Testis (tissue), 5 donors: Measurements from ENCODE around the gene EVI5L.

DNA sequence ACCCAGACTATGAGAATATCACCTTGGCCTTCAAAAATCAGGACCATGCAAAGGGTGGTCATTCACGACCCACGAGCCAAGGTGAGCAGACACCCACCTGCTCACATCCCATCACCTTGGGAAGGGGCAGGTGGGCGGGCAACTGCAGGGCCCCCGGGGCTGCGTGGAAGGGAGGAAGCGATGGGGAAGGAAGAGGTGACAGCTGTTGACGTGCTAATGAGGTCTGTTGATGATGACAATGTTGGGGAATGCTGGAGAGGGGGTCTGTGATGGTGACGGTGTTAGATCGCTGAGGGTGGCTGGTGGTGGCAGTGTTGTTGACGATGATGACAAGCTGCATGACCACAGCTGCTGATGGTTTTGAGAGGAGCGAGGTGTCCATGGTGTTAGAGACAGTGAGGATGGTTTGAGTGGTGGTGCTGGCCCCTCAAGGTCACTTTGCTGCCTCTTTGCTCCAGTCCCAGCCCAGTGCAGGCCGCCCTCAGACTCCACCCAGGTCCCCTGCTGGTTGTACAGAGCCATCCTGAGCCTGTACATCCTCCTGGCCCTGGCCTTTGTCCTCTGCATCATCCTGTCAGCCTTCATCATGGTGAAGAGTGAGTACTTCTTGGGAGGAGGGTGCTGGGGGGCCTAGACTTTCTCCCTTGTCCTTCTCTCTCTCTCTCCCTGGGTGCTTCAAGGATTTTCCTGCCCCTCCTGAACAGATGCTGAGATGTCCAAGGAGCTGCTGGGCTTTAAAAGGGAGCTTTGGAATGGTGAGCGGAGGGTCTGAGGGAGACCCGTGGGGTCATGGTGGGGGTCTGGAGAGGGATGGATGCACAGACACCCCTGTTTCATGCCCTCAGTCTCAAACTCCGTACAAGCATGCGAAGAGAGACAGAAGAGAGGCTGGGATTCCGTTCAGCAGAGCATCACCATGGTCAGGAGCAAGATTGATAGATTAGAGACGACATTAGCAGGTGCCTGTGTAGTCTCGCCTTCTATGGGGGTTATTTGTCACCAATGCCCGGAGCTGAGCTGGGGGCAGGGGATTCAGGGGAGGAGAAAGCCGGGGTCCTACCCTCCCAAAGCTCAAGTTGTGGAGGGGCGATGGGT lies 1.1 kb downstream of the MCEMP1 start:
- PRO-cap, 3 experiments = no peak in any of the 3 experiments
- RAMPAGE, long total RNA, 2 experiments = no peak in any of the 2 experiments
- RRBS = no CpG with 5 or more reads among the region's 22 CpGs

- PRO-cap, 3 experiments = no peak in any of the 3 experiments
- RAMPAGE, long total RNA, 2 experiments = no peak in any of the 2 experiments
- RRBS = no CpG with 5 or more reads among the region's 75 CpGs
Observed at GRCh38 chr19:7682194-7682931, 1.7 kb downstream of the TRAPPC5 start.

DNA sequence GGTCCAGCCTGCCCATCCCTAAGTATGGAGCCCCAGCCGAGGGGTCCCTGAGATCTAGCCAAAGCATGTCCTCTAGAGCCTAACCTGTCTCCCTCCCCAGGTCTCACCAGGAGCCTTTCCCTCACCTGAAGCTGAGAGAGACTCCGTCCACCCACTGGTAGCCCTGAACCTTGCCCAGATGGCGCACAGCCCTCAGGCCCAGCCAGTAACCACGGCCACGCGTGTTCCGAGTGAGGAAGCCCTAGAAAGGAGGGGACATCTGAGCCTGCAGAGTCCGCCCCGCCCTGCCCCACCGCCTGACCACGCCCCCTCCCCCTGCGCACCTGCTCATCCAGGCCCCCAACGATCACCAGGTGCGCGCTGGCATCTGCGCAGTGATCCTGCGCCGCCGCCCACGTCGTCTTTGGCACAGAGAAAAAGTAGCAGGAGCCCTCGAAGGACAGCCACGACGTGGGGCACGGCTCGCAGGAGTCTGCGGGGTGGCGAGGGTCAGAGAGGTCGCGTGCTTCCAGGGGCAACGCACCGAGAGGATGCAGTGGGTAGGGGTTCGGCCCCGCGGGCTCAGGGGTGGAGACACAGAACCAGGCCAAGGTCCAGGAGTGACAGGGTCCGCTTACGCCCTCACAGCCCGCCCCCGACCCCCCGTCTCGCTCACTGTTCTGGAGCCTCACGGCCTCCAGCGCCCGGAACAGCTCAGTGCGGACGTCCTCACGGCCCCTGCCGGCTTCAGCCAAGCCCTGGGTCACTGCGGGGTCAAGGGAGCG lies 2.0 kb downstream of the CLEC4G start:
- PRO-cap, 3 experiments = no peak in any of the 3 experiments
- RAMPAGE, long total RNA, 2 experiments = no peak in any of the 2 experiments
- RRBS = no CpG with 5 or more reads among the region's 50 CpGs

GRCh38 chr19:7784055-7784386 lies 21.0 kb downstream of the CLEC4M start:
- PRO-cap, 3 experiments = no peak in any of the 3 experiments
- RAMPAGE, long total RNA, 2 experiments = no peak in any of the 2 experiments
- RRBS = no CpG with 5 or more reads among the region's 6 CpGs

DNA sequence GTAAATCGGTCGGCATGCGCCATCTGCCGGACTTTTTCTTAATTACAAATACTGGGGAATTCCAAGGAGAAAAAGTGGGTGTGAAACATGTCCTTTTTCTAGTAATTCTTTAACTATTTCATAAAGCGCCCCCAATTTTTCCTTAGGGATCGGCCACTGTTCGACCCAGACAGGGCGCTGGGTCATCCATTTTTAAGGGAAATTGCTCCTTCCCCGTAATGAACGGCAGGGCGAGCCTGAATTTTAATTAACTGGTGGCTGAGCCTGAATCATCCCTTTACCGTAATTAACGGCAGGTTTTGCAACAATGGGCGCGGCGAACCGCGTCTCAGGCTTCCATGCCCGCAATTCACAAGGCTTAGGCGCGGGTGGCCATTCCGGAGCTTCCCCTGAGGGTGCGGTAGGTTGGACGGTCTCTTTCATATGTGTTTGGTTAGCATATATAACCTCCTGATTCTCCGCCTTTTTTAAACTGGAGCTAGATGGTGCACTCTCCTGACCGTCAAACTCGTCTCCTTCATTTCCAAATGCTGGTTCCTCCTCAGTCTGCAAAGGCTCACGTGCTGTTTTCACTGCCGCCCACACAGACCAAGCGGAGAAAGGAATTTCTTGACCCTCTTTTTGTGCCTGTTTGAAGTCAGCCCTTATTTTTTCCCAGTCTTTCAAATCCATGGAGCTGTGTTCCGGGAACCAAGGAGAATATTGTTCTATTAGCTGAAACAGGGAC lies 30.1 kb upstream of the EVI5L start:
- PRO-cap, 3 experiments = peak in 2 of 3 experiments; most common plus-strand start position 470 of the sequence (in 1); most common minus-strand start position 514 of the sequence (in 1)
- RAMPAGE, long total RNA, 2 experiments = no peak in any of the 2 experiments
- RRBS = no CpG with 5 or more reads among the region's 31 CpGs

GRCh38 chr19:7829419-7830464 lies at the start of gene EVI5L:
Gene EVI5L, plus strand, starts transcription at chr19:7830218.
- PRO-cap, 3 experiments = peak in 3 of 3 experiments; most common plus-strand start chr19:7830221 (in 3); most common minus-strand start chr19:7829530 (in 2)
- RAMPAGE, long total RNA, 2 experiments = no peak in any of the 2 experiments
- RRBS = 1% methylated on average over 14 of the region's 86 CpGs

DNA sequence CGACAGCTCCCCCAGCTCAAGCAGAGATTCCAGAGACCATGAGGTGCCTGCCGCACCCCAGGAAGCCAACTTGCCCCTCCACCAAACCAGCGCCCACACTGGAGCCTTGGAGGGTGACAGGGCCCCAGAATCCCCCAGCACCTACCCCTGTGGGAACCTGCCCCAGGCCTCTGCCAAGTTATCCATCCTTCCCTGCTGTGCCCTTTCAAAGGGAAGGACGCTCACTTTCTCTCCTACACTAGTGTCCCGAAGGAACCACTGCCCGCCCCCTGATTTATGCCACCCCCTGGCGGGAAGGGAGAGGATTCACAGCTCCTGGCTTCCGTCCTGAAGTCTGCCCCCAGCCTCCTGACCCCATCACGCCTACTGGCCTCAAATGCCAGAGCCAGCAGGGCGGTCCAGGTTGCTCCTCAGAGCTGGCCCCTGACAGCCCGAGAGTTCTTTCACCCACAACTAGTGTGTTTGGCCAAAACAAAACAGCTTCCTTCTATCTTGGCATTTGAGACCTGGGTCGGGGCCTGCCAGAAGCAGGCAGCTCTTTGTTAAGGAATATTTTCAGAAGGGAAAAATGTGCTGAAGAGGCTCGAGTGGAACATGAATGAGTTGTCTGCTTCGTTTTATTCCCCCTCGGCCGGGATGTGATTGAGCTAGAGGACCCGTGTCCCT lies 1.5 kb downstream of the EVI5L start:
- PRO-cap, 3 experiments = no peak in any of the 3 experiments
- RAMPAGE, long total RNA, 2 experiments = no peak in any of the 2 experiments
- RRBS = no CpG with 5 or more reads among the region's 17 CpGs

DNA sequence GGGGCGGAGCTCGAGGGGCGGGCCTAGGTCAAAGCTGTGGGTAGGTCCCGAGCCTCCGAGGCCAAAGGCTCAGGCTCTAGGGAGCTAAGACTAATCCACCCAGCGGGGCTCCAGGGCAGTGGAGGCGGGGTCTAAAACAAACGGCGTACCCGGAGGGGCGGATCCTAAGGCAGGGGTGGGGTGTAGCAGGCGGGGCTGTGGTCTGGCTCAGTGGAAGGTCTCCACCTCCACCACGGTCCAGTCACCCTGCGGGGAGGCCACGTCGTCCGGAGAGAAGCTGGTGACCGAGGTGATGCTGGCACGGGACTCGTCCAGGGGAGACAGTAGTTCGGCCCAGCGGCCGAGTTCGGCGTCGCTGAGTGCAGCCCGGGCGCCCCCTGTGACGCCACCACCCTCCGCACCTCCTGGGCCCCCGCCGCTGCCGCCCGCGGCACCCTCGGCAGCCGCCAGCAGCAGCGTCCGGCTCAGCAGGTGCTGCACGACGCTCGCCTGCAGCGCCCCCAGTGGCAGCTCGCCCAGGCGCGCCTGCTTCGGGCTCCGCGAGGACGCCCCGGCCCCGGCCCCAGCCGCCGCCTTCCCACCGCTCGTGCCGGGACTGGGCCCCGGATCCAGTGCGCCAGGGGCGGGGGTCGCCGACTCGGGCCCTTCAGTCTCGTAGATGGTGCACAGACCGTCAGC lies 5.2 kb downstream of the PRR36 start:
- PRO-cap, 3 experiments = peak in 2 of 3 experiments; most common plus-strand start position 58 of the sequence (in 1)
- RAMPAGE, long total RNA, 2 experiments = no peak in any of the 2 experiments
- RRBS = under 1% methylated on average over 41 of the region's 65 CpGs

DNA sequence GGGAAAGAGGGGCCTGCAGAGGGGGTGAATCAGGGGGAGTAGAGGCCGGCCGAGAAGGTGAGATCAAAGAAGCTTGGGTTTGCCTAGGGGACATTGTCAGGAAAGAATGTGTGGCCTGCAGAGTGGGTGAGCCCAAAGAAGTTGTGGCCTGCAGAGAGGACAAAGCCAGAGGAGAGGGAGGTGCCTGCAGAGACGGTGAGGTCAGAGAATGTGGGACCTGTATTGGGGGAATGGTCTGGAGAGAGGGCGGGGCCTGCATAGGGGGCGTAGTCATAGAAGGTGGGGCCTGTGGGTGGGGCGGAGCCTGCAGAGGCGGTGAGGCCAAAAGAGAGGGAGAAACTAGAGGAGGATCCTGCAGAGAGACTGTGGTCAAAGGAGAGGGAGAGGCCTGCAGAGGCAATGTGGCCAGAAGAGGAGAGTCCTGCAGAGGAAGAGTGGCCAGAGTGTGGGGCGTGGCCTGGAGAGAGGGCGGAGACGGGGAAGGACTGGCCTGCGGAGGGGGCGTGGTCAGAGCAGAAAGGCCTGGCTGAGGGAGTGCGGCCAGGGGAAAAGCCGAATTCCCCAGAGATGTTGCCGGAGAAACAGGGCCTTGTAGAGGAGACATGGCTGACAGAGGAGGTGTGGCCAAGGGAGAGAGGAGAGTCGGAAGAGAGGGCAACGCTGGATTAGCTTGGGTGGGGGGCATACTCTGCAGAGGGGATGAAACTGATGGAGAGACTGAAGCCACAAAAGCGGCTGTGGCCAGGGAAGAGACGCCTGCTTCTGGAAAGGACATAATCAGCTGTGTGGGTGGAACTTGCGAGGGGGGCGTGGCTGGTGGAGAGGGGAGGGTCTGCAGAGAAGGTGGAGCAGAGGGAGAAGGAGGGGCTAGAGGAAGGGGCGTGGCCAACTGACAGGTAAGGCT lies 2.7 kb downstream of the PRR36 start:
- PRO-cap, 3 experiments = peak in 3 of 3 experiments; most common plus-strand start position 515 of the sequence (in 3); most common minus-strand start position 203 of the sequence (in 1)
- RAMPAGE, long total RNA, 2 experiments = no peak in any of the 2 experiments
- RRBS = no CpG with 5 or more reads among the region's 22 CpGs

GRCh38 chr19:7961988-7962841 lies 18.7 kb upstream of the TIMM44 start:
- PRO-cap, 3 experiments = no peak in any of the 3 experiments
- RAMPAGE, long total RNA, 2 experiments = no peak in any of the 2 experiments
- RRBS = no CpG with 5 or more reads among the region's 16 CpGs

- PRO-cap, 3 experiments = no peak in any of the 3 experiments
- RAMPAGE, long total RNA, 2 experiments = no peak in any of the 2 experiments
- RRBS = no CpG with 5 or more reads among the region's 11 CpGs
Observed at GRCh38 chr19:7969565-7969878, 26.1 kb upstream of the TIMM44 start.

DNA sequence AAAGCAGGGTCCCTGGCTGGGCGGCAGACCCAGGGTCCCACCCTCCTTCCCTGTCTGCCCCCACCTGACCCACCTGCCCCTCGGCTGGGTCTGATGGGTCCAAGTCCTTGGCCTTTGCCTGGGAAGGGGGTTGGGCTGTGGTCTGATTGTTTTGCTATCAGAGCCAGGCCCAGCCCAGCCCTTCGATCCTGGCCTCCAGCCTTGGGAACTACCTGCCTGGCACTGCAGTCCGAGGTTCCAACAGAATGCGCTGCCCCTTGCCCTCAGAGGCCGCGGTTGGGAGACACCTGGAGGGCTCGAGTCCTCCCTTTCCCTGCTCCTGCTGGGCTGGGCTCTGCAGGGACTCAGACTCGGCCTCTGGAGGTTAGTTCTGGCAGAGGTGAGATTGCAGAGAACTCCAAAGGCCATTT lies 1.6 kb downstream of the CCL25 start:
- PRO-cap, 3 experiments = no peak in any of the 3 experiments
- RAMPAGE, long total RNA, 2 experiments = no peak in any of the 2 experiments
- RRBS = no CpG with 5 or more reads among the region's 9 CpGs

DNA sequence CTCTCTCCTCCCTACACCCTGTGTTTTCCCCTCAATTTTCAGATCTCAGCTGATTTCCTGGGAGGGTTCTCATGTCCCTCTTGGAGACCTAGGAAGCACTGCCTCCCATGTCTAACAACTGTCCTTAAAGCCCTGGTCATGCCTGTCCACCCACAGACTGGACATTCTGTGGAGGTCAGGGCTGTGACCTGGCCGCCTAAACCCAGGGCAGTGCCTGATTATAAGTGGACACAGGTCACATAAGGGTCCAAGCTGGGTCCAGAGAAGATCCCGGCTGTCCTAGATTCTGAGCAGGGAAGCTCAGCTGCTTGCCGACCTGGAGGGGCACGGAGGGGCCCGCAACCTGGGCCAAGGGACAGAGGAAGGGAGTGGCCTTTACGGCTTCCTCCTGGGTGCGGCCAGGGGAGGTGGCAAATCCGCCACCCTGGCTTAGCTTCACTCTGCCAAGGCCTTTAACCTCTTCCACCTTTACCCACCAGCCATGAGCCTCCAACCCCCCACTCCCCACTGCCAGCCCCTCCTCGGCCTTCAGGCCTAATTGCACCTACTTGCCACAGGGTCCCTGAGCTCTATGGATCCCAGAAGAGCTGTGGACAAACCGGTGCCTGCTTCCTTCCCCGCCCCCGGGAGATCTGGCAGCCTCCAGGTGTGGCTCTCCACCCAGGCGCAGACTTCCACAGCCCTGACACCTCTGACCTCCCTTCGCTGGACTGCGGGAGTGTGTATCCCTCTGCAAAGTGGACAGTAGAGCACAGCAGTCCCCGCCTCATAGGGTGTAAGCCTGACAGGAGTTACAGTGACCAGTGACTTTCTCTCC lies 1.8 kb downstream of the CD320 start:
- PRO-cap, 3 experiments = no peak in any of the 3 experiments
- RAMPAGE, long total RNA, 2 experiments = no peak in any of the 2 experiments
- RRBS = no CpG with 5 or more reads among the region's 16 CpGs

DNA sequence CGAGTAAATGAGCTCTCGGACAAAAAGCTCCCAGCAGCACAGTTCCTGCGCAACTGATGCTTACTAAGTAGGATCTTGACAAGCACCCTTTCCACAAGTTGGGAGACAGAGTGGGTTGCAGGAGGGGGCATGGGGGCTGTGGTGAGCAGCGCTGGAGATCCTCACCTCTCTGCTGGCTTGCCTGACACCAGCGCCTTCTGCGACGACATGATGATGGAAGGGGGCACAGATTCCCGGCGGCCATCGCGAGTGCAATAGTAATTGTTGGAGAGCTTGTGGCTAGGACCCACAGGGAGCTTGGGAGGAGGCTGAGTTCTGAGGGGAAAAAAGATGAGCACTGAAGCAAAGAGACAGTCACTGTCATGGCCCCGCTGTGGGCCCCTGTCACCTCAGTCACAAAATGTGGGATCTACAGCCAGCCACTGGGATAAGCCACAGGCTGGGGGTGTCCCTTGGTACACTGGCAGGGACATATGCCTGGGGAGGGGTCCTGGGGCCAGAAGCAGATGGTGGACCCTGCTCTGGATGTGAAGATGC lies 4.8 kb downstream of the NDUFA7 start:
- PRO-cap, 3 experiments = no peak in any of the 3 experiments
- RAMPAGE, long total RNA, 2 experiments = no peak in any of the 2 experiments
- RRBS = no CpG with 5 or more reads among the region's 12 CpGs

DNA sequence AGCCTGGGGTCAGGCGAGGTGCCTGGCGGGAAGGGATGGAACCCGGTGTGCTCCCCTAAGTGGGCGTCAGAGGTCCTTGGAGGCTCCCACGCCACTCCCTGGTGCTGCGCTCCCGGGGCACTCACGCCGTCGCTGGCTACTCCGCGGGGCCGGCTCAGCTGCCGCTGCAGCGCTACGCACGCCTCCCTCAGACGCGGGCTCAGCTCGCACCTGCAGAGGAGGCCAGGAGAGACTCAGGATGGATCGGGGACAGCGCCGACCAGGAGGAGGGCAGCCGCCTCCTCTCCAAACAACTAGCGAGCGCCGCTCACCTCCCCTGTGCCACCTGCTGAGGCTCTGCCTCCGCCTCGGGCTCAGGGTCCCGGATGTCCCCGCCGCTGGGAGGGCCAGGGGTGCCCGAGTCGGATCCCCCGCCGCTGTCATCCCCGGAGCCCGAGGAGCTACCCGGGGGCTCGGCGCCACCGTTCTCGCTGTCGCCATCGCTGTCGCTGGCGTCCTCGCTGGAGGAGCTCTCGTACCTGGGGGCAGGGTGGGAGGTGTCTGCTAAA lies 9.4 kb downstream of the KANK3 start:
- PRO-cap, 3 experiments = no peak in any of the 3 experiments
- RAMPAGE, long total RNA, 2 experiments = no peak in any of the 2 experiments
- RRBS = 4% methylated on average over 21 of the region's 49 CpGs

DNA sequence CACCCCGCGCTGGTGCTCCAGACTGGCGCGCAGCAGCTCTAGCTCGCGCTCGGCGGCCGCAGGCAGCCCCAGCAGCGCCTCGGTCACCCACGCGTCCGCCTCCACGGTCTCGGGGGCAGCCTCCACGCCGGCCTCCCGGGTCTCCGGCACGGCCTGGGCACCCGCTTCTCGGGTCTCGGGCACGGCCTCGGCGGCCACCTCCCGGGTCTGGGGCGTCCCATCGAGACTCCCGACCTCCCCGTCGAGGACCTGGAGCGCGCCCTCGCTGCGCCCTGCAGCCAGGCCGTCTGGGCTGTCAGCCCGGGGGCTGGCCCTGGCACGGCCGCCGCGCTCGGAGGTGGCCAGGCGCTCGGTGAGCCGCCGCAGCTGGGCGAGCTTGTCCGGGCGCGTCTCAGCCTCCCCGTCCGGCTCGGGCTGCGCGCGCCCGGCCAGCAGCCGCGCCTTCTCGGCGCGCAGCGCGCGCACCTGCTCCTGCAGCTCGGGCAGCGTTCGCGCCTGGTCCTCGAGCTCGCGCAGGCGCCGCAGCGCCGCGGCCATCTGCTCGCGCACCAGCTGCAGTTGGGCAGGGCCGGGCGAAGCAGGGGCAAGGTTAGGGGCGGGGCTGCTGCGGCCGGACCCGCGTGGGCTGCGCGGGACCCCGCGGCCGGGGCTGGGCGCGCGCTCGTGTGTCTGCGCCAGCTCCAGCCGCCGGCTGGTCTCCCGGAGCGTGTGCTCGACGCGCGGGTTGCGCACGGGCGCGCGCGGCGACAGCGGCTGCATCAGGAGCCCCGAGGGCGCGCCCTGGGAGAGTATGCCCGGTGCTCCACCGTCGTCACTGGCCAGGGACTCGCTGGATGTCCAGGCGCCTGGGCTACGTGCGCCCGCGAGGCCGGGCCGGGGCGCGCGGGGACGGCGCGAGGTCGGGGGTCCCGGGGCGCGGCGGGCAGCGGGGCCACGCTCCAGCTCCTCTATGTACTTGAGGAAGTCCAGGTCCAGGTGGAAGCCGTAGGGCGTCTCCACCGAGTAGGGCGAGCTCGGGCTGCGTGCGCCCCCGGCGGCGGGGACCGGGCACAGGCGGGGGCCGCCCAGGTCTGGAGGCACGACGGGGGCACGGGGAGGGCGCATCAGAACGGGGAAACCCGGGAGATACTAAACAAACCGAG lies 8.0 kb downstream of the KANK3 start:
- PRO-cap, 3 experiments = peak in 1 of 3 experiments; most common plus-strand start position 722 of the sequence (in 1); most common minus-strand start position 699 of the sequence (in 1)
- RAMPAGE, long total RNA, 2 experiments = no peak in any of the 2 experiments
- RRBS = 2% methylated on average over 86 of the region's 161 CpGs

GRCh38 chr19:8403184-8404357 lies 9.5 kb upstream of the MARCHF2 start:
- PRO-cap, 3 experiments = peak in 2 of 3 experiments; most common plus-strand start chr19:8403680 (in 2); most common minus-strand start chr19:8403881 (in 1)
- RAMPAGE, long total RNA, 2 experiments = no peak in any of the 2 experiments
- RRBS = 75% methylated on average over 9 of the region's 74 CpGs

GRCh38 chr19:8486631-8487311 lies 15.7 kb downstream of the PRAM1 start:
- PRO-cap, 3 experiments = no peak in any of the 3 experiments
- RAMPAGE, long total RNA, 2 experiments = no peak in any of the 2 experiments
- RRBS = no CpG with 5 or more reads among the region's 19 CpGs

DNA sequence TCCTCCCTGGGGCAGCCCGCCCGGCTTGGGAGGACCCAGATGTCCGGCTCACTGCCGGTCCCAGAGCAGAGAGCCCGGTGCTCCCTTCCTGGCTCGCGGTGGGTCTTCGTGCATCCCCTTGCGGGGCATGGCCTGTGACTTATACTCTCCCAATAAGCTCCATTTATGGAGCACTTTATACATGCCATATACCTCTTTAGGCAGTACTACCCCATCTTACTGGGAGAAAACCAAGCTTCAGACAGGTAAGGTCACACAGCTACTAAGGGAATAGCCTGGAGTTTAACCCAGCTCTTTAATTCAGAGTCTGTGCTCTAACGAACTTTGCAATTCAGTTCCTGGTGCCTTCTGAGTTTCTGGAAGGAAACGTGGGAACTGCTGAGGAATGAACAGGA lies 15.7 kb upstream of the MYO1F start:
- PRO-cap, 3 experiments = no peak in any of the 3 experiments
- RAMPAGE, long total RNA, 2 experiments = no peak in any of the 2 experiments
- RRBS = 0% methylated on average over 2 of the region's 11 CpGs

DNA sequence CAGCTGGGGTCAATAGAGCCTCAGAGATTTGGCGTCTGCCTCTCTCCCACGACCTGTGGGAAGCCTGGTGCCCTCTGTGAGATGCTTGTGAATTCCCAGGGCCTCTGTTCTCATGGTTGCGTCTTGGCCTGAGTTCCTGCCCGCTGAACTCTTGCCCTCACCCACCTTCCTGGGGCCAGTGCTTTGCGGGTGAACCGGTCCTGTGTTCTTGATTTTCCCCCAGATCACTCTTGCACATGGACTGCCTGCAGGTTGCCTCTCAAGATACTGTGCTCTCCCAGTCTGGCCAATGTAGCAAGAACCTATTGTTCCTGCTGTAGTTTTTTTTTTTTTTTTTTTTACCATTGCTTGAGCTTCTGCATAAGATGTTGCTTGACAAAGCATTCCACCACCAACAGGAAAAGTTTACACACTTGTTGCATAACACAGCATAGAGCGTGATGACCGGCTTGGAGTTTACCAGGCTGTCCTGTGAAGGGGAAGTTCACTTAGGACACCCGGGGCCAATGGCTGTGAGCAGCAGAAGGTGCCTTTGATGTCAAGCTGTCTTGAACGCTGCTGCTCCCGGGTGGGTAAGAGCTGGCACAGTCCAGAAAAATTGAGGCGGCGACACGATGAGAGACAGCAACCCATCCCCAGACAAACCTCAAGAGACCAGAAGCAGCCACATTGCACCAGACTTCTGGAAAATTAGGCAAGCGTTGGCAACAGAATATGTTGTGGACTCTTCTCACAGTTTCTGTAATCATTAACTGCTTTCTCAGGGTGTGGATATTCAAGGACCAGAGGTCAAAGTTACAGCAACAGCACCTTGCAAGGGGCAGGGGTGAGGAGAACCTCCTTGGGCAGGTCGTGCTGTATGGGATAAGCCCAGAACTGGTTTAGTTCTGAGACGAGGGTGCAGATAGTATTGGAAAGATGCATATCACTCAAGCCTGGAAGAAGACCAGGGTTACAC lies 9.8 kb downstream of the NFILZ start:
- PRO-cap, 3 experiments = no peak in any of the 3 experiments
- RAMPAGE, long total RNA, 2 experiments = no peak in any of the 2 experiments
- RRBS = 88% methylated on average over 3 of the region's 17 CpGs